Neutrophil (primary cell): Measurements from ENCODE around the gene TSLP.

GRCh38 chr5:101942283-101942661, 353.8 kb downstream of the SLCO4C1 start:
- PRO-cap, result no peak

- PRO-cap, result no peak
Observed at GRCh38 chr5:102241720-102242165, 54.3 kb downstream of the SLCO4C1 start.

DNA sequence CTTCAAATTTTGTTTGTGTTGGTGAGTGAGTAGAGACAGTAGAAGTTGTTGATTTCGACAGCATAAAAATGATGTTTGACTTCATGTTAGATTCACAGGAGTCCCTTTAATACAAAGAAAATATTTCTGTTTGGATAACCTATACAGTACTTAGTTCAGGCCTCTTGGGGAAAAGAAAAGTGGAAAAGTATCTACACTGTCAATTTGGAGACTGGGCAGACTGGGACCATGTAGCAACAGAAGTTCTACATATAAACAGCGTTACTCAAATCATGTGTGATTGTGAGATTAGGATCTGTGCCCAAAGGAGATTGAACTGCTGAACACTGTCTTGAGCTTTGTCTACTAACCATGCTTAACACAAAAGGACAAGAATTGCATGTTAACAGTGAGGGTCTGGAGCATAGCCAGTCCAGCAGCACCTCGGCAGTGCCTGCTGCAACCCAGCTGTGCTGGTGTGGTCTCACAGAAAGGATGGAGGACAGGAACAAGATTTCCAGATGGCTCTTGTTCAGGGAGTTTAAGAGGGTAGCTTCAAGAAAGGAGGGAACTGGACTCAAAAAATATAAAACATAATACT, 5.7 kb downstream of the PAM start:
- PRO-cap, result no peak

DNA sequence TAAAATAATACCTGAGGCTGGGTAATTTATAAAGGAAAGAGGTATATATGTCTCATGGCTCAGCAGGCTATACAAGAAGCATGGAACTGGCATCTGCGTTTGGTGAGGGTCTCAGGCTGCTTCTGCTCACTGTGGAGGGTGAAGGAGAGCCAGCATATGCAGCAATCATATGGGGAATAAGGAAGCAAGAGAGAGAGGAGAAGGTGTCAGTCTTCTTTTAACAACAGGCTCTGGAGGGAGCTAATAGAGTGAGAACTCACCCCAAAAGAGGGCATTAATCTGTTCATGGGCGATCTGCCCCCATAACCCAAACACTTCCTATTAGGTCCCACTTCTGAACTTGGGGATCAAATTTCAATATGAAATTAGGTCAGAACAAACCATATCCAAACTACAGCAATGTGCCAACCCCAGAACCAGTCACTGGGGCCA, 84.5 kb downstream of the GIN1 start:
- PRO-cap, result no peak

- PRO-cap, result no peak
Observed at GRCh38 chr5:107542334-107542977, 128.3 kb downstream of the EFNA5 start.

DNA sequence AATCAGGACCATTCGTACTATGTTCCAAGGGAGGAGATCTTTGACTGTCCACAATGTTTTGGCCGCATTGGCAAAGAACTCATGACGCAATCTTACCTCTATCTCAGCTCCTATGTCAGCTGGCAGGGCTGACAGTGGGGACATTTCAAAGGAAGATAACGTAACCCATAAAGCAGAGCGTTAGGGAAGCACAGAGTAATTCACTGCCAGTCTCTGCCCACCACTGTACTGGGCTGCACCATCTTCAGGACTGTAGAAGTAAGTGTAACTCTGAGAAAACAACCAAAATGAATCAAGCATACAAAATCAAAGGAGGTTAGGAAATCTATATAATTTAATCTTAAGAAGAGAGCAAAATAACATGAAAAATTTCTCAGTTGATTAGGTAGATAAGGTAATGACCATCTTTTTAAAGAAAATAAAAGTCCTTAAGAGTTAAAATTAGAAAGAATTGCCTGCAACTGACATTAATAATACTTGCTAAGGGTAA, 69.5 kb downstream of the EFNA5 start:
- PRO-cap, result no peak

GRCh38 chr5:107778703-107779028, 107.9 kb upstream of the EFNA5 start:
- PRO-cap, result no peak

DNA sequence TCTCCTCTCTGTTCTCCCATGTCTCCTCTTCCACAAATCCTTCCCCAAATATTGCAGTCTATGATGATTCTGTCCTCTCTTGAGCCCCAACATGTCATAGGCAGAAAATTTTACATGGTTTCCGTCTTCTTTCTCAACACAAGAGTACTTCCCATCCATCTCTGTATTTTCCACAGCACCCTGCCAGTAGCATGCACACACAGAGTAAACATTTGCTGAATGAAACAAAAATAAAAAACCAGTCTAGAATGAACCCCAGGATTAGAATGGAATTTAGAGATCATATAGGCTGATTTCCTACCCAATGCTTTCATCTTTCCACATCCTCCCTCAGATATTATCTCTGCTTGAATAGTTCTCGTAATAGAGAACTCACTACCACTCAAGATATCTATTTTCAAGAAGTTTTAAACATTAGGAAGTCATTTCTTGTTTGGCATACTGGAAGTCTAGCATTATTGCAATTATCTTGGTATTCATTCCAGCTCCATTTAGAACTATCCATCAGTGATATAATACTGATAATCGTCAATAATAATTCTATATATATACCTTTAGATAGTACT, 342.8 kb upstream of the EFNA5 start:
- PRO-cap, result no peak

GRCh38 chr5:108089112-108089796, 292.6 kb downstream of the FBXL17 start:
- PRO-cap, result no peak

DNA sequence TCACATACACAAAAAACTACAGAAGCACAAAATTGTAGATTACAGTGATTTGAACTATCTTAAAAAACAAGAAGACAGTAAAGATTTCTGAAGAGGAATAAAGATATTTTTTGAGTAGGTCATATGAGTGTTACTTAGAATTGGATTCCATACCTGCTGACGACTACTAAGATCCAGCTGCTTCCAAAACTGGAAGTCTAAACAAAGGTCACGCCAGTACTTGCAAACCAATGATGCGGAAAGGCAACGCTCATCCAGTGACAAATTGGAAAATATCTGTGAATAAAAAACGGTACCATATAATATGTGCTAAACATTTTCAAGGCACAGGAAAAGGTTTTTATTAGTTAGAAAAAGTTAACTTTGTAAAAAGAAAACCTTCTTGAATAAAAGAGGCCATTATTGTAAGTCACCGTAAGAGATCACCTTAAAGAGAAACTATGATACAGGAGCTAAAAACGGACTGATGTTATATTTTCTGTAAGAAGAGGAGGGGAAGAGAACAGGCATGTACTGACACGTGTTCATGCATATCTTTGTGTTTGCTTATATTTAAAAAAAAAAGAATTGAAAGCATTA, 14.1 kb downstream of the FBXL17 start:
- PRO-cap, result no peak

GRCh38 chr5:108620704-108621227, 126.9 kb upstream of the FER start:
- PRO-cap, result no peak

DNA sequence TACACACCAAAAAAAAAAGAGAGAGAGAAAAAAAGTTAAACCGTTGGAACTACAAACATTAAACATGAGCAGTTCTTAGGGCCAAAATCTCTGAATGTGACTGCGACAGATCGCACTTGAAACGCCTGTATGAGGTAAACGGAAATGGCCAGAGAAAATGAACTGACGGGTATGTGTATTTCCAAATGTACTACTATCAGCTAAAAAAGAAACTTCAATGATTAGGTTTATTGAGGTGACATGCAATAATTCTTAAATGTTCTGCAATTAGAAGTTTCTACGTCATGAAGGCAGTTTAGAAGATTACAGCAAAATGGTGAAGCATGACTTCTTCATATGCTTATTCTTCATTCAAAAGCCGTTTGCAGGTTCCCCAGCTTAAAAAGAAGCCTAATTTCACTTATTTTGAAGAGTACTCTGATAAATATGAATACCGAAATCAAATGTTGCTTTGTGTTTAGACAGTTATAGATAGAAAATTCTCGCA, 18.8 kb upstream of the FER start:
- PRO-cap, result no peak

DNA sequence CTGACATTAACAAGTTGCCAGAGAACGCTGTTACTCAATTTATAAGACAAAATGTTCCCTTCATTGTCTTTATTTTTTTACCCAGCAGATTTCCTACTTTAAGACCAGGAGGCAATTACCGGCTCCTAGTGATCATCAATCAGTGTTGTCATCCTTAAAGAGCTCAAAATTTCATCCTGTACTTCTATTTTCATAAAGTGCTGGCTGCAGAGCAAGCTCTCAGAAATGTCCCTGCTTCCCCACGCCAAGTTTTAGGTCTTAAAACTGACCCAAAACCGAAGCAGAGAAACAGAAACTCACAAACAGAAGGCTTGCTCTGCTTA, 82.9 kb downstream of the PJA2 start:
- PRO-cap, result no peak

GRCh38 chr5:109330803-109331219, 79.0 kb downstream of the PJA2 start:
- PRO-cap, result no peak

GRCh38 chr5:109794012-109794423, 104.3 kb downstream of the MAN2A1 start:
- PRO-cap, result no peak

GRCh38 chr5:109868500-109869402, 179.0 kb downstream of the MAN2A1 start:
- PRO-cap, result no peak

DNA sequence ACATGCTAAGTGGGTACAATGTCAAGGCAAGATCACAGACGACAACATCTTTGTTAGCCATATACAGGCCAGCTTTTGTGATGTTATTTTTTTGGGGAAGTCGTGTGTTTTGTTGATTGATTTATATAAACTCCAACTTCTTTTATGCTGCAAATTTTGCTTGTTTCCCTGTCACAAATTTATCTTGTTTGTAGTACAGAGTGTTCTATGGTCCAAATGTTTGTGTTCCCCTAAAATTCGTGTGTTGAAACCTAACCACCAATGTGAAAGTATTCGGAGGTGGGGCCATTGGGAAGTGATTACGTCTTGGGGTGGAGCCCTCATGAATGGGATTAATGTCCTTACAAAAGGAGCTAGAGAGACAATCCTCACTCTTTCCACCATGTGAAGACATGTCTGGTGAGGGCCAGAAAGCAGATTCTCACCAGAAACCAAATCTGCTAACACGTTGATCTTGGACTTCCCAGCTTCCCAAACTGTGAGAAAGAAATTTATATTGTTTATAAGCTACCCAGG, 262.0 kb downstream of the MAN2A1 start:
- PRO-cap, result no peak

DNA sequence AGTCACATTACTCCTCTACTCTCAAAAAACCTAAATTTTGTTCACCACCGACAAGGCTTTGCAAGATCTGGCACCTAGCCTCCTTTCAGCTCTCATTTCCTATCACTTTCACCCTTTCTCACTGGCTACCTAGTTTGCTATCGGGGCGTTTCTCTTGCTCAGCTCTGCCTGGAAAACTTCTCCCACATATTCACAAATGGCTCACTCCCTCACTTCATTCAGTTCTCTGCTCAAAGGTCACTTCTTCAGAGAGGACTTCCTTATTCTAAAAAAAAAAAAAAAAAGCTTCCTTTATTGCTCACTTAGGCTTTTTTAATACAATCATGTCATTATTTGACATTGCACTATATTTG, 2.1 kb upstream of the SLC25A46 start:
- PRO-cap, result no peak

- PRO-cap, result no peak
Observed at GRCh38 chr5:110737988-110738439, 793 bp upstream of the SLC25A46 start.

GRCh38 chr5:111071546-111071975, at the start of gene TSLP:
Gene TSLP (plus strand): TSS chr5:111071713.
- PRO-cap, result no peak